ENCODE measurements around a stretch of chr4.

DNA sequence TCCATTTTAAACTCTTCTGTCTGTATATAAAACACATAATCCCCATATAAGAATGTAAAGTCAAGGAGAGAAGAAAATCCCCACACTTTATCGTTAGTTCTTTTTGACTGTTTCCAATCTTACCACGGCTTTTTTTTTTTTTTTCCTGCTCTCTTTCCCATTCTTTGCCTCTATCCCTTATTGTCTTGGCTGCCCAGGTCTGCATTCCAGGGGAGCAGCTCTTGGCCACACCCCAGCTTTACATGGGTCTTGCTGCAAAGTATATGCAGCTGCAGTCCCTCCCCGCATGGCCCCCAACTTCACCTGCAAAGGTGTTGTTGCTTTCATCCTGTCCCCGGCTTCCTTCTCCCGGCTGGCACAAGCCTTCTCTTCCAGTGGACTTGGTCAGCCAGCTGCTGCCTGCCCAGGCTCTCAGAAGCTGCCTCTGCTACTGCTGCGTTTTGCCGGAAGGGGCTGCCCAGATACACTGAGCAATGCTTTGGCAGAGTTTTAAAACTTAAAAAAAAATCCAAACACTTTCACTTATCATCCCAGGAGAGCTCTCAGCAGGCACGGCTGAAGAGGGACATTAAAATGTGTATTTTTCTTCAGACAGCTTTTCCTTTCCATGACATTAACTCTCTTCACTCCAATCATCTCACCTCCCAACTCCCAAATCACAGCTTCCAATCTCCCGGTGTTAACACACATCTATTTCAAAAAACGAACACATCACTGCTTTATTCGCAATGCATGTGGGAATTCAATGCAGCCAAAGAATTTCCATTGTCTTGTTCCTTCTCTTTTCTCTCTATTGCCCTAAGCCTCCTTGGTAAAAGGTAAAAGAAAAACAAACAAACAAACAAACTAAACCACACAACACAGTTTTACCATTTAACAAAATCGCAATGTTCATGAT lies 121.3 kb upstream of the PDLIM3 start:
- PRO-cap = no peak

DNA sequence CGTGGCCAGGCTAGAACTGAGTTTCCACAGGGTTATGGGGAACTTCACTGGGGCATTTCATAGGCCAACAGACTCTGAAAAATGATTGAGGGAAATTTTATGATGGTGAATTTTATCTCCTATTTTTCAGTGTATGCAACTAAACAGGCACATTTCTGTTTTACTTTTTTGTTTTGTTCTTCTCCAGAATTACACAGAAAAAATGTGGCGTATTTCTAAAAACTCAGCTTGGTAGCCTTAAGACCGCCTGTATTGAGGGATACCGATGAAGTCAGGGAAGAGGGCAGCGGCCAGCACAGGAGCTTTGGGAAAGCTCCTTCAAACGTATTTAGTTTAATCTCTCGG lies 118.9 kb downstream of the SORBS2 start:
- PRO-cap = no peak

- PRO-cap = no peak
These were observed 82.7 kb downstream of the SORBS2 start for GRCh38 chr4:185729177-185729842.

GRCh38 chr4:185761264-185762320 lies 50.4 kb downstream of the SORBS2 start:
- PRO-cap = no peak

GRCh38 chr4:185775181-185776269 lies 36.5 kb downstream of the SORBS2 start:
- PRO-cap = unidirectional peak, minus-strand start at chr4:185775441

DNA sequence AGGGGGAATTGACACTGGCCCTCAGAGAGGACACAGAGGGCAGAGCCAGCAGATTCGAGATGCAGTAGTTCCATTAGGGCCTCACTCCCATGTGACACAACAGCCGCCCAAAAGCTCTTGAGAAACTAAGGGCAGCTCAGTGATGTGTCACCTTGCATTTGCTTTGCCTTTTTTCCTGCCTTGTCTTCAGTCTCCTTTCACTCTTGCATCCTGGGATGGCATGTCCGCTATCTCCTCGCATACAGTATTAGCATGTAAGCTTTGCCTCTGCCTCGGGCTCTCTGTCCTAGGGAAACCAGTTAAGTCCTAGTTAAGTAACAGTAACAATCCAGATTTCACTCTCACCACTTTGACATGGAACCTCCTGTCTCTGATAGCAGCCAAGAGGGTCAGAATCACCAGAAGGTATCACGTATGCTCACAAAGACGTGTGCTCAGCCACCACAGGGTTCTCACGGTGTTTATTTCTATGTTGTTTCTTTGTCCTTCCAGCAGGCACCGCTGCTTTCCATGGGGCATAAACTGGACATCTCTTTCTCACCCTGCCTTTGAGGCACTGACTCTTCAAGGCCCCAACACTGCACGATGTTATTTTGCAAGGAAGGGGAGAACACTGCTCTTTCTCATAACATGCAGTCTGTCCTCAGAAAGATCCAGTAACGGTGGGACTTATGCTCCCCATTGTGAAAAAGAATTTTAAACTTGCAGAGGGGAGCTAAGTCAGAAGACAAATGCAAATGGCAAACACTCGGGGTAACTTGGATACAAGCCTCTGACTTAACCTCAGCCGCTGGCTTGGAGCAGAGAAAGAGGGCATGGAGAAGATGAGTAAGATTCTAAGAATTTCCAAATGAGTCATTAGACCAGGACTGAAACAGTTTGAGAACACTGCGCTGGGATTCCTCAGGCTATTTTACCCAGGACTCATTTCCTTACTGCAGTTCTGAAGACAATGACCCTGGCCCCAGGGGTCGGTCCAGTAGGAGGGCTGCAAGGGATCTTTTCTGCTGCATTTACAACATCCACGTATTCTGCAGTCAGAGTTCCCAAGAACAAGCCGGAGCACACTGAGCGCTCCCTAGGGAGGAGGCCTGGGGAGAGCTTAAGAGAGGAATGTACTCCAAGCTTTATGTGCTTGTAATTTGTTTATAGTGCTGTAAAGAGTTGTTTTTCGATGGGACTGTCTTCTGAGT lies 26.9 kb upstream of the SORBS2 start:
- PRO-cap = no peak

GRCh38 chr4:185863738-185864297 lies 51.8 kb upstream of the SORBS2 start:
- PRO-cap = no peak

DNA sequence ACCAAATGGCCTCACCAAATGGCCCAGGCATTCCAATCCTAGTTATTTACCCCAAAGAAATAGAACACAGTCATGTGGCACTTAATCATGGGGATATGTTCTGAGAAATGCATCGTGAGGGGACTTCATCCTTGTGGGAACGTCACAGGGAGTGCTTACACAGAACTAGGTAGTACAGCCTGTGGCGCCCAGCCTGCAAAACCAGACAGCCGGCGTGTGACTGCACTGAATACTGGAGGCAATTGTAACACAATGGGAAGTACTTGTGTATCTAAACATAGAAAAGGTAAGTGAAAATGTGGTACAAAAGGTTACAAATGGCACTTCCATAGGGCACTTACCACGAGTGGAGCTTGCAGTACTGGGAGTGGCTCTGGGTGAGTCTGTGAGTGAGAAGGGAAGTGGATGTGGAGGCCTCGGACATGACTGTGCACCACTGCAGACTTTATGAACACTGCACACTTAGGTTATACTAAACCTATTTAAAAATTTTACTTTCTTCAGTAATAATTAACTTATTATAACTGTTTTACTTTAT lies 5.2 kb downstream of the TLR3 start:
- PRO-cap = no peak

DNA sequence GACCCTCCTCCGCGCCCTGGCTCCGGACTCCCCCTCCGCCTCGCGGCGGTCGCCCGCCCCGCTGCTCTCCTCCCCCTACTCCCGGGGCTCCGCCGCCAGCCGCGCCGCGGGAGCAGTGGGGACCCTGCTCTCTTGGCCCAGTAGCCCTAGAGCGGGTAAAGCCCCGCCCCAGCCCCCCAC lies 36.2 kb downstream of the TLR3 start:
- PRO-cap = unidirectional peak, minus-strand start at position 51 of the sequence

DNA sequence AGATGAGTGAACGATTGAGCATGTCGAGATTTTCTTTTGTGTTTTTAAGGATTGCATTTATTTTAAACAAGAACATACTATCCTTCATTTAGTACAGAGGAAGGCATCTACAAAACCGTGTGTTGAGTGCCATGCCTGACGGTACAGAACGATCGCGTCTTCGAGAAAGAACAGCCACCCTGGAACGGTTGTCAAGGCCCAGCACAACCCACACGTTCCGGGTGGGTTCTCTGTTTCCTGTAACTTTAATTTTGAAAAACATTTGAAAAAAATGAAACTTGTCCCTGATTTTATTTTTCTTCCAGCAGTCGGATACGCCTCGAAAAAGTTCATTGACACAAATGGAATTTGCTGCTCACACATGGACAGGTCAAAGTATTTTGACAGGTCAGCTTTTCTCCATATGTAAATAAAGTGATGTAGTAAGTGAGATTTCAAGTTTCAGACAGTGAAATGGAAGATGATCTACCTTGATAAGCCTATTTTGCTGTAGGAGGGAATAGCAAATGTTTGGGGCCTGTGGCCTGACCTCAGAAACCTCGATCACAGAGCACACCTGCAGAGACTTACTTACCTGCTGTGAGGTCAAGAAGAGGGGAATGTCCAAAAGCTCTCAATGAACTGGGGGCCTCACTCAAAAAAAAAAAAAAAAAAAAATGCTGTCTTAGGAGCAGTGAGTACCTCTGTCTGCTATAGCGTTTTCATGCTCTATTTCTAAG lies 24.3 kb upstream of the CYP4V2 start:
- PRO-cap = no peak

- PRO-cap = no peak
These were observed 452 bp downstream of the KLKB1 start for GRCh38 chr4:186227711-186228207.

- PRO-cap = no peak
These were observed 15.8 kb upstream of the F11 start for GRCh38 chr4:186250170-186250670.

GRCh38 chr4:186554169-186554928 lies 1.0 kb downstream of the MTNR1A start:
- PRO-cap = no peak

DNA sequence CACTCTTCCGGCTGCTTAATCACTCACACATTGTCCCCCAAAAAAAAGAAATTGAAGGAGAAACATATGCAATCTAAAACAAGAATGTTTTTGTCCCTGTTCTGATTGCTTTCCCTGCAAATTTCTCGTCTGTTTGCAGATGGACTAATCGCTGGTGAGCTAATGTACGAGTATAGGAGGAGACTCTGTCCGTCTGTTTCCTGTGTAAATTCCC lies 37.7 kb upstream of the MTNR1A start:
- PRO-cap = no peak

DNA sequence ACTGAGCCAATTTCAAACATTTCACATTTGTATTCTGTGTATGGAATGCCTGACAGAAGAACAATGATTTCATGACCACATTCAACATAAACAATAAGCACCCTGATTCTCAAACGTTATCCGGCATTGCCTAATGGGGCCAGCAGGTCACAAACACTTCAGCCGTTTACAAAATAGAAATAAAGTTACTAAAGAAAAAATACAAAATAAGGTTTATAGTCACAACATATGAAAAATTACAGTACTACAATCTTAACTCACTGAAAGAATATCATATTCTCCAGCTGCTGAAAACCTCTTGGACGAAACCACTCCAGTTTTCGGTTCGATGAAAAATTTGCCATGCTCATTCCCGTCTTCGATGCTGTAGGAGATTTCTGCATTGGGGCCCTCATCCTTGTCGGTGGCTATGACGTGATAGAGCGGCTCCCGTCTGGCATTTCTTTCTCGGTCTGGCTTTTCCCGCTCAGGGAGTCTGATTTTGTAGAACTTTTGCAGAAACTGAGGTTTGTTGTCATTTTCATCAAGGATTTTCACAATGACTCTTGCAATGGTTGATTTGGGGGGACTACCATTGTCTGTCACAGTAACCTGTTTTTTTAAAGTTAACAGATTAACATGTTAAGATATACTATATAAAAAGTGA lies 81.1 kb upstream of the MTNR1A start:
- PRO-cap = no peak

DNA sequence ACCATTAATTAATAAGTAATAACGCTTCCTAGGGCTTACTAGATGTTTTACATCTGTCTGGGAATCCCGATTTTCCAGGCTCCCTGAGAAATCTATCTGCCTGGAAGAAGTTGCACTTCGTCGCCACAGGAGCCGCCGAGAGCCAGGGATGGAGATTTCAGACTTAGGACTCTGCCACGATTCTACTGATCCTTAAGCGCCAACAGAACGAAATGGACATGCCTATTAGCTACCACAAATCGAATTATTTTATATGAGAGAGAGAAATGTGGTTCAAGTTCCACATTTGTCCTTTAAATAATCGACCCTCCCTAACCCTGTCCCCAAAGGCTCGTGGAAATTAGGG lies 1.8 kb upstream of the FAT1 start:
- PRO-cap = no peak

DNA sequence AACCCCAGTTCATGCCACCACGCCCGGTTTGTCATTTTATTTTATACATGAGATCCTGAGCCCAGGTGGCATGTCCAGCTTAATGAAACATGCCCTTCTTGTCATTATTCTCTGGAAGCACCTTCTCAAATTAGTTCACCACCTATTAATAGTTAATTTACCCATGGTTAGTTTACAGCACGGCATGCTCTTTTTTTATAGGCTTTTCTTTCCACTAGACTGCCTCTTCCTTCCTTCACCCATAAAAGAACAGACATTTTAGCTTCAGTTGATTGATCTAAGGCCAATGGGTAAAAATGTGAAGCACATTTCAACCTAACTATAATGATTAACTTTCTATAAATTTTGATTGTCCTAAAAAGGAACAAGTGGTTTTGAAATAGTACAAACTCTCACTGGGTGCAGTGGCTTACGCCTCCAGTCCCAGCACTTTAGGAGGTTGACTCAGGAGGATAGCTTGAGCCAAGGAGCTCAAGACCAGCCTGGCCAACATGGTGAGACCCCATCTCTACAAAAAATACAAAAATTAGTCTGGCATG lies 89.7 kb upstream of the FAT1 start:
- PRO-cap = no peak

DNA sequence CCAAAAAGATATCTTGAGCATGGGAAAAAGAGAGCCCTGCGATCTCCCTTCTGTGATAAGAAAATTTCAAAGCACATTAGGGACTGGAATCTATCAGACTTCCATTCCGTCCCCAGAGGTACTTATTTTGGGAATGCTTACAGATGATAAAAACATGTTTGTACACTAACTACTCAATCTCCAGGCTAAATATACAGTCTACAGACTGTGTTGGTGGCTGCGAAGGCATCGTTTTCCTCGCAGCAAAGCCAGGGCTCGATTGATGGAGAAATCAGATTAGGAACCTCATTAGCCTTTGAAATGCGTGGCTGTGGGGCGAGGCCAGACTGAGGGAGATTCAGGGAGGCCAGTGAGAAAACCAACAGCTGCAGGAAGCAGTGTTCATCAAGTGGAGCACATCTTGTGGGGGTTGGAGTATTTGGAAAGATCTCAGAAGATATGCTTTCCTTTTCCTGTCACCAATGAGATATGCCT lies 224.8 kb upstream of the FAT1 start:
- PRO-cap = no peak

DNA sequence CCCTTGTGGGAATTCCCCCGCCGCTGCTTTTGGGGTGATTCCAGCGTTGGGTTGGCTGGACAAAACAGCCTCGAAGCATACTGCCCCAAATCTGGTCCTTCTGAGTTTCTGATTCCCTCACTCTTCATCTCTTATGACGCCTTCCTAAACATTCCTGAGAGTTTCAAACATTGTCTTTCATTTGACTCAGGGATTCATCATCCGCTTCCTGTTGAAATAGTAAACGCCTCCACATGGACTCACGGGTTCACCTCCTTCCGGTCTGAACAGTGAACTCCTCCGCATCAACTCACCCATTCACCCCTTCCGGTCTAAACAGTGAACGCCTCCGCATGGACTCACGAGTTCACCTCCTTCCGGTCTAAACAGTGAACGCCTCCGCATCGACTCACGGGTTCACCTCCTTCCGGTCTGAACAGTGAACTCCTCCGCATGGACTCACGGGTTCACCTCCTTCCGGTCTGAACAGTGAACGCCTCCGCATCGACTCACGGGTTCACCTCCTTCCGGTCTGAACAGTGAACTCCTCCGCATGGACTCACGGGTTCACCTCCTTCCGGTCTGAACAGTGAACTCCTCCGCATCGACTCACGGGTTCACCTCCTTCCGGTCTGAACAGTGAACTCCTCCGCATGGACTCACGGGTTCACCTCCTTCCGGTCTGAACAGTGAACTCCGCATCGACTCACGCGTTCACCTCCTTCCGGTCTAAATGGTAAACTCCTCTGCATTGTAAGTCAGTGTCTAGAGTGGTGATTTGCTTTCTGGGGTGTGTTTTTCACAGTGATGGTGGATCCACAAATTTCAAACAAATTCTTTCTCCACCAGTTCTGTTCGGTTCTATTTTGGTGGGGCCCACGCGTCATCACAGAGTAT lies 20.4 kb downstream of the TRIML1 start:
- PRO-cap = no peak

GRCh38 chr4:188179521-188179982 lies 40.3 kb downstream of the TRIML1 start:
- PRO-cap = no peak